Osteocyte (in vitro differentiated cells): ENCODE measurements around the genes CLGN, RNF150, SMARCA5 and SMAD1.

DNA sequence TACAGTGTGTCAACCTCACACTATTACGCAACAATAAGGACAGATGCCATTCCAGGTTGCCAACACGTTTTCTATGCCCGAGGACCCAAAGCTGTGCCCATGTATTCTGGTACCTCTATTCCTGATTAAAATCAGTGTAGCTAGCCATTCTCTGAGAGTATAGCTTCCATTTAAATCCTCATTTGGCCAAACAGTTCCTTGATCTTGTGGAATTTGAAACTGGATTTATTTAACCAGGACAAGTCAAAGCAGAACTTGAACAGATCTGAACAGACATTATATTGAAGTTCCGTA lies 833 bp downstream of the SCOC start:
- PRO-cap = no peak

GRCh38 chr4:140427524-140428083 lies at the start of gene CLGN:
Gene CLGN, minus strand, starts transcription at chr4:140427648.
- PRO-cap = no peak

GRCh38 chr4:140678802-140679444 lies 77.3 kb downstream of the TBC1D9 start:
- PRO-cap = no peak

- PRO-cap = no peak
Measured at GRCh38 chr4:140755368-140755542, 930 bp downstream of the TBC1D9 start.

- PRO-cap = no peak
Measured at GRCh38 chr4:140790262-140790518, 34.0 kb upstream of the TBC1D9 start.

- PRO-cap = no peak
Measured at GRCh38 chr4:140893778-140894100, 137.6 kb upstream of the TBC1D9 start.

- PRO-cap = no peak
Measured at GRCh38 chr4:141131726-141132064, 1.6 kb downstream of the RNF150 start.

- PRO-cap = bidirectional peak, plus-strand start at chr4:141133140, minus-strand start at chr4:141133137; unidirectional peak, minus-strand start at chr4:141133389; unidirectional peak, minus-strand start at chr4:141133418; unidirectional peak, minus-strand start at chr4:141133469
Measured at GRCh38 chr4:141133049-141133924, at the start of gene RNF150. Gene RNF150, minus strand, starts transcription at chr4:141133469.

DNA sequence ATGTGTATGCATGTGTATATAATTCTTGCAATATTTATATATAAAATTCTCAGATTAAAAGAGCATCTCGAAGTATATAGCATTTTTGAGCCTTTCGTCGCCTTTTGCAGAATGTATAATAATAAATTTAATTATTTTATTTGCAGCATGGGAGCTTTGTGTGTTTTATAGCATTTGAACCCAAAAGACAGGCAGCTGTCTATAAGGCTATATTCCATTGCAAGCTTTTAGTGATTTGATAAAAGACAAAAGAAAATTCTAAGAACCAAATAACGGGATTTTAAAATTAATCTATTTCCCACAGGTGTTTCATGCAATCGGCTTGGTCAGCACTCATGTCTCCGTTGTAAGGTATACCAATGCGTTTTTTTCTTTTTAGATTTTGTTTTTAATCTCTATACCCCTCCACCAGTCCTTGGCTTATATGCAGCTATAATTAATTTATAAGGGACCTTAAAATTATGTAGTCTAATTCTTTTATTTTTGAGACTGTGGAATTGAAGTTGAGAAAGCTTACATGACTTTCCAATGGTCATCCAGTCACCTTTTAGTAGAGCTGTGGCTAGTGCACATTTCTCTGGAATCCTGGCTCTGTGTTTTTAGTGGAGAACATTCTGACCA lies 10.6 kb downstream of the ZNF330 start:
- PRO-cap = no peak

DNA sequence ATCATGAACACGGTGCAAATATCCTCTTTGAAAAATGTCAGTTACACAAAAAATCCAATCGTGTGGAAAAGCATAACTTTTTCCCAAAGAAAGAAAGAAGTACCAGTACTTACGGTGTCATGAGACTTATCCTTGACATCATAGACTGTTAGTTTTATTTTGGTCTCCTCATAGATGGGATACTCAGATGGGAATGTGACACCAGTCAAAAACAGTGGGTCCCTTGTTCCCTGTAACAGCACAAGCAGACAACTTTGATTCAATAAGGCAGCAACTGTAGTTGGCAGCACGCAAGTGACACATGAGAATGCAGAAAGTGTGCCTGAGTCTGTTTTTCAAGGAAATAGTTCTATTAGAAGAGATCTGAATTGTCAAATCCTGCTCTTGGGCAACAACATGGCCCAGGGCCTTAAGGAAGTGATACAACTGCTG lies 443.3 kb downstream of the INPP4B start:
- PRO-cap = no peak

GRCh38 chr4:142406731-142407659 lies 439.1 kb downstream of the INPP4B start:
- PRO-cap = no peak

- PRO-cap = no peak
Measured at GRCh38 chr4:142416775-142417079, 429.4 kb downstream of the INPP4B start.

DNA sequence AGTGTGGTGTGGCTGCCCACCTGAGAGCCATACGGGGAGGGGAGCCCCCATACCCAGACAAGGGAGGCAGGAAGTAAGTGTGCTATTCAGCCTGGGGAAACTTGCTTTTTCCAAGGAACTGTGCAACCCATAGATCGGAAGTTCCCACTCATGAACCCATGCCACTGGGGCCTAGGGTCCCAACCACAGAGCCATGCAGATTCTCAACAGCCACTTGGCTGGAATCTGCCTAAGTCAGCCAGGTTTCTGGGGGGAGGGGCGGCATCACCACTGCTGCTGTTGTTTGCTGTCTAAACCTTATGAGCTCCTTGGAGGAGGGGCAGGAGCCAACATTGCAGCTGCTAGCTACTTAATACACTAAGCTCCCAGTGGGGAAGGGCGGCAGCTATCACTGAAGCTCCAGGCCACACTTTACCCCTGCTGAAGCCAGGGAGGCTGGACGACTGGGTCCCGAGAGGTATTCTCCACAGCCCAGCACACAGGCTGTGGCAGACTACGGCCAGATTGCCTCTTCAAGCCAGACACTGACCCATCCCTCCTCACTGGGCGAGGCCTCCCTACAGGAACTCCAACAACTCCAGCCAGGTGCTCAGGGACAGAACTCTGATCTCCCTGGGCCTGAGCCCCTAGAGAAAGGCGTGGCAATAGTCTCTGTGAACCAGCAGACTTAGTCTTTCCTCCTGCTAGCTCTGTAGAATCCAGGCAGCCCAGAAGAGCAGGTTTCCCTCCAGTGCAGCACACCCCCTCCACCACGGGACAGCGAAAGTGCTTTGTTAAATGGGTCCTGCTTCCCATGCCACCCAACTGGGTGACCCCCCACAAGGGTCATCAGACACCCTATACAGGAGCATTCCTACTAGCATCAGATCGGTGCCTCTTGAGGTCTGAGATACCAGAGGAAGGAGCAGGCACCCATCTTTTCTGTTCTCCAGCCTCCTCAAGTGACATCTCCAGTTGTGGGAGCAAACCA lies 410.2 kb downstream of the INPP4B start:
- PRO-cap = no peak

DNA sequence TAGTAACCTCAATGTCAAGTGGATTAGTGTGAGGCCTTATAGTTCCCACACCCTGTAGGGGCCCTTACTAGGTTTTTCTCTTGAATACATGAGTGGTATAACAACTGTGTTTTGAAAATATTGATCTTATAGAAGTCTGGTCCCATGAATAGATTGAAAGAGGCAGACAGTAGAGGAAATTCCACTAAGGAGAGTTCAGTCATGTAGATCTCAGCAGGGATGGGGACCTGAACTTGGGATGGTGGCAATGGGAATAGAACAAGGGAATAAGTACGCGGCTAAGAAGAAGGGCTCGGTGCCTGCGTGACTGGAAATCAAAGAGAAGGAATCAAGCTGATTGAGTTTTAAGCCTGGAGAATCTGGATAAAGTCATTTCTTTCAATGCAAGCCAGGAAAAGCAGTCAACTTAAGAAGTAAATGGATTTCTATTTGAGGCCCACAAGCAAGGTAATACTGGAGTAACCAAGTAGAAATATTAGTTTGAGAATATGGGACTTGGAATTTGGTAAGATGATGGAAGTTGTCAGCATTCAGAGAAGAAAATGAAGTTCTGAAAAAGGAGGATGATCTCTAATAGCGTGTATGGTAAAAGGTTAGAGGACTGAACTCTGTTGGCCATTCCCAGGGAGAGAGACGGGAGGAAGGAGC lies 77.1 kb upstream of the SMARCA5 start:
- PRO-cap = no peak

DNA sequence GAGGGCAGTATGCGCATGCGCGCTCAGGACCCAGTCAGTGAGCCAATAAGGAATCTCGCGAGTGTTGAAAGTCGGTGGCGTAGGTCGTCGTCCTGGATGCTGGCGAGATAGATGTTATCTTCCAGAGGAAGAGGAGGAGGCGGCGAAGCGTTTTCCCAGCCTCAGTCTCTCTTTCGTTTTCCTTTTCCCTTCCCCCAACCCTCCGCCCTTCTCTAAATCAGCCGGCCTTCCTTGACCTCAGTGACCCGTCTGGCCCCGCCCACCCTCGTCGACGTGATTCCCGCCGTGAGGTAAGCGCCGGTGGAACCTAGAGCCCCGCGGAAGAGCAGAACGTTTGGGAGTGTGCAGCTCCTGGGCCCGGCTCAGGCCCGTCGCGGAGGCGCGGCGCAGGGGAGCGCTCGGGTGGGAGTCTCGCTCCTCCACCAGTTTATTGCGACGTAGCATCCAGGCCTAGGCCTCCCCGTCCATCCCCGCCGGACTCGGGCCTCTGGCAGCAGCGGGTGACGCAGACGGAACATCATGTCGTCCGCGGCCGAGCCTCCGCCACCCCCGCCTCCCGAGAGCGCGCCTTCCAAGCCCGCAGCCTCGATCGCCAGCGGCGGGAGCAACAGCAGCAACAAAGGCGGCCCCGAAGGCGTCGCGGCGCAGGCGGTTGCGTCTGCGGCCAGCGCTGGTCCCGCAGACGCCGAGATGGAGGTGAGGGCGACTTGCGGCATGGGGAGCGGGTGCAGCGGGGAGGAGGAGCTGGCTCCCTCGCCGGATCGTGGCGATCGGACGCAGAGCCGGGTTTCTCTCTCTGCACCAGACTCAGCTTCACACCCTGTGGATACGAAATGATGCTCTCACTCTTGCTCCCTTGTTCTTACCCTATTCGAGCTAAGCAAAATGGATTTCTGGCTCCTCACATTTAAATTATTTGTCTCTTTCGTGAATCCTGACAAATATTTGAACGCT lies at the start of gene SMARCA5:
SMARCA5 (plus strand) TSS at position 297 of the 954 bp plus-strand sequence.
- PRO-cap = bidirectional peak, plus-strand start at position 58 of the sequence, minus-strand start outside the sequence; bidirectional peak, plus-strand start at position 582 of the sequence, minus-strand start at position 489 of the sequence; bidirectional peak, plus-strand start at position 681 of the sequence, minus-strand start at position 692 of the sequence

GRCh38 chr4:143911504-143912406 lies 6.4 kb upstream of the GYPE start:
- PRO-cap = no peak

GRCh38 chr4:145177442-145177790 lies 3.0 kb downstream of the OTUD4 start:
- PRO-cap = no peak

DNA sequence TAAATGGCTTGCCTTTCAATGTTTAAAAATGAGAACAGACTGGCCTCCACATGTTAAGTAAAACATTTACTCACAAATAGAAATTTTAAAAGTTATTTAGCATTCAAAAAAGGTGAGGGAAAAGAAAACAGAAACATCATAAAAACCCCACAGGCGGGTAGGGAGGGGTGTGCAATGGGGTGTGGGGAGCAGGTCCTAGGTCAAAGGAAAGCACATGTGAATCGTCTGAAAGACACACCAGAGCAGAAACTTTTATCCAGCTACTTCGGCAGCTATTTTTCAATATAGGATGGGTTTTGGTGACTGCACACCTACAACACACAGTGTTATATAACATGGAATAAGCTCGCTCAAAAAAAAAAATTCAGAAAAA lies 1.7 kb downstream of the OTUD4 start:
- PRO-cap = no peak

DNA sequence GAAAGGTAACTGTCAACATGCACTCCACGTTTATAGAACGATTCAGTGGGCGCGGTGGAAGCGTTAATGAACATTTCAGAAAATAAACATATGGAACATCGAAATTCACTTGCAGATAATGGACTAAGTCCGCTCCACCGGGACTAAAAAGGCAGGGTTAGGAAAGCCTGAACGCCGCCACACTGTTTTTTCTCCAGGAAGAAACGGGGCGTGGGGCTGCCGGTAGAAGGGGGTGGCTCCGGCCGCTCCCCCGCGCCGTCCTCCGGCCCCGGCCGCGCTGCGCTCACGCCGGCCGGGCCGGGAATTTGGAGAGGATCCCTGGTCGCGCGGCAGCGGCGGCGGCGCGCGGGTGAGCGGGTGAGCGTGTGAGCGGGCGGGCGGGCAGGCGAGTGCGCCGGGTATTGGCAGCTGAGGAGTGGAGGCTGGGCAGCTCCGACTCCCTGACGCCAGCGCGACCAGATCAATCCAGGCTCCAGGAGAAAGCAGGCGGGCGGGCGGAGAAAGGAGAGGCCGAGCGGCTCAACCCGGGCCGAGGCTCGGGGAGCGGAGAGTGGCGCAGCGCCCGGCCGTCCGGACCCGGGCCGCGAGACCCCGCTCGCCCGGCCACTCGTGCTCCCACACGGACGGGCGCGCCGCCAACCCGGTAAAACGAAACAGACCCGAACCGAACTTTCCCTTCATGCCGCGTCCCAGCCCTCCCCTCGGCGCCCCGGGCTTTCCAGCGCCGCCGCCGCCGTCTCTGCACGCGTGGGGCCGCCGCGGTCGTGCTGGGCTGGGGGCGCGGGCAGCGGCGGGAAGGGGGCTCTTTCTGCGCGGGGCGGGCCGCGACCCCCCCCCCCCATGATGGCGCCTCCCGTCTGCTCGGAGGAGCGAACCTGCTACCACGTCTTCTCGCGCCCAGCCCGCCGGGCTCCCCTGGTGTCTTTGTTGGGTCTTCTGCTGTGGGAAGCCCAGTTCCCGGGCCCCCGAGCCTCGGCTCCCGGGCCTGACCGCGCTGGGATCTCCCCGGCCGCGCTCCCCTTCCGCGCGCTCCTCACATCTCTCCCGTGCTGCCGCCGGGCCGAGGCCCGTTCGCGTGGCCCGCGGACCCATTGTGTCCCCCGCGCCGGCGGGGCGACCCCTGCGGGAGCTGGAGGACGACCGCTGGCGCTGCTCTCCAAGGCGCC lies at the start of gene SMAD1:
SMAD1 (plus strand) TSS at position 458 of the 1,166 bp plus-strand sequence.
- PRO-cap = bidirectional peak, plus-strand start at position 458 of the sequence, minus-strand start at position 307 of the sequence

- PRO-cap = no peak
Measured at GRCh38 chr4:145487563-145487992, 5.9 kb downstream of the SMAD1 start.